Fibroblast of the aortic adventitia (primary cell): ENCODE data around the gene ANAPC7.

GRCh38 chr12:109718171-109718760, 4.6 kb downstream of the FAM222A start:
- CAGE, long polyA plus RNA: no peak

- CAGE, long polyA plus RNA: no peak
Measured at GRCh38 chr12:109773308-109773821, 59.7 kb downstream of the FAM222A start.

- CAGE, long polyA plus RNA: no peak
Measured at GRCh38 chr12:109857497-109857934, 22.8 kb downstream of the GLTP start.

GRCh38 chr12:109932658-109933436, 32.8 kb downstream of the TCHP start:
- CAGE, long polyA plus RNA: no peak

DNA sequence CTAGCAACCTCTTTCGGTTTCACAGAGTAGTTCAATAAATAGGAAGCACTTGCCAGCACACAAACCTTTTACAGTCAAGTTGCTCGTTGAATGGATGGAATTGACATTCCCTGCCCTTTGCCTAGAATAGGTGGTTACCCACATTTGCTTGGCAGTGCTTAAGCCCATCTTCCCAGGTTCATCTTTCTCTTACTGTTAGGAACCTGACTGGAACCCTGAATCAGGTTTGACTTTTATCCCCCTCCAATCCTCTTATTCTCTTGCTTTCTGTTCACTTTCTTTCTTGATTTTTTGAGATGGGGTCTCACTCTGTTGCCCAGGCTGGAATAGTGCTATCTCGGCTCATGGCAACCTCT, 16.0 kb downstream of the ANKRD13A start:
- CAGE, long polyA plus RNA: no peak

DNA sequence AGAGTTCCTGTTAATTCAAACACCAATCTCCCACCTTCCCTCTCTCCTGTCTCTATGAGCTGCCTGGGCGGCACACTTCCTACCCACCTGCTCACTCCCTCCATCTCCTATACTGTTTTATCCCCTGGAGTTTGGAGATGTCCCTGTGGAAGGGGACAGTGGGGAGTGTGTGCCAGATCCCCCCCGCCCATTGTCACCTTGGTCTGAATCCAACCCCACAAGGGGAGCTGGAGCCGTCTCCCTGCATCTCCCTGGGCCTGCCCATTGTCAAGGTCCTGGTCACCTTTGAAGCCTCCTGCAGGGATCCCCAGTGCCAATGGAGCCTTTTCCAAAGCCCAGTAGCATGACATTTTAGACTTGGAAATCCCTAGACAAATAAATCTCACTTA, 30.7 kb upstream of the ATP2A2 start:
- CAGE, long polyA plus RNA: no peak

DNA sequence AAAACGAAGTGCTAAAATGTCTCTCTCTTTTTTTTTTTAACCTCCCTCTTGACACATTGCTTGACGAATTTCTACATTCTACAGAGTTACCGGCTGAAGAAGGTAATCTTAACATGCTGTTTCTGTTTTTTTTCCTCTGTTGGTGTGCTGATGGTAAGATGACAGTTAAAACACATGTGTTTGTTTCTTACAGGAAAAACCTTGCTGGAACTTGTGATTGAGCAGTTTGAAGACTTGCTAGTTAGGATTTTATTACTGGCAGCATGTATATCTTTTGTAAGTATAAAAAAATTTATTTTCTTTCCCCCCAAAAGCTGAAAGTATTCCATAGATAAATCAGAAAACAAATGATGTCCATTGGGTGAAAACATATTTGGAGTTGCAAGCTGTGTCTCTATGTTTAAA, 1.5 kb downstream of the ATP2A2 start:
- CAGE, long polyA plus RNA: no peak

- CAGE, long polyA plus RNA: no peak
Measured at GRCh38 chr12:110297781-110298049, 16.7 kb downstream of the ATP2A2 start.

- CAGE, long polyA plus RNA: no peak
Measured at GRCh38 chr12:110344257-110345069, 59.0 kb downstream of the ANAPC7 start.

- CAGE, long polyA plus RNA: no peak
Measured at GRCh38 chr12:110353178-110353748, 50.2 kb downstream of the ANAPC7 start.

- CAGE, long polyA plus RNA: no peak
Measured at GRCh38 chr12:110355126-110355378, 48.5 kb downstream of the ANAPC7 start.

GRCh38 chr12:110403087-110404390, at the start of gene ANAPC7:
Gene ANAPC7 (minus strand): TSS chr12:110403708.
- CAGE, long polyA plus RNA: no peak

DNA sequence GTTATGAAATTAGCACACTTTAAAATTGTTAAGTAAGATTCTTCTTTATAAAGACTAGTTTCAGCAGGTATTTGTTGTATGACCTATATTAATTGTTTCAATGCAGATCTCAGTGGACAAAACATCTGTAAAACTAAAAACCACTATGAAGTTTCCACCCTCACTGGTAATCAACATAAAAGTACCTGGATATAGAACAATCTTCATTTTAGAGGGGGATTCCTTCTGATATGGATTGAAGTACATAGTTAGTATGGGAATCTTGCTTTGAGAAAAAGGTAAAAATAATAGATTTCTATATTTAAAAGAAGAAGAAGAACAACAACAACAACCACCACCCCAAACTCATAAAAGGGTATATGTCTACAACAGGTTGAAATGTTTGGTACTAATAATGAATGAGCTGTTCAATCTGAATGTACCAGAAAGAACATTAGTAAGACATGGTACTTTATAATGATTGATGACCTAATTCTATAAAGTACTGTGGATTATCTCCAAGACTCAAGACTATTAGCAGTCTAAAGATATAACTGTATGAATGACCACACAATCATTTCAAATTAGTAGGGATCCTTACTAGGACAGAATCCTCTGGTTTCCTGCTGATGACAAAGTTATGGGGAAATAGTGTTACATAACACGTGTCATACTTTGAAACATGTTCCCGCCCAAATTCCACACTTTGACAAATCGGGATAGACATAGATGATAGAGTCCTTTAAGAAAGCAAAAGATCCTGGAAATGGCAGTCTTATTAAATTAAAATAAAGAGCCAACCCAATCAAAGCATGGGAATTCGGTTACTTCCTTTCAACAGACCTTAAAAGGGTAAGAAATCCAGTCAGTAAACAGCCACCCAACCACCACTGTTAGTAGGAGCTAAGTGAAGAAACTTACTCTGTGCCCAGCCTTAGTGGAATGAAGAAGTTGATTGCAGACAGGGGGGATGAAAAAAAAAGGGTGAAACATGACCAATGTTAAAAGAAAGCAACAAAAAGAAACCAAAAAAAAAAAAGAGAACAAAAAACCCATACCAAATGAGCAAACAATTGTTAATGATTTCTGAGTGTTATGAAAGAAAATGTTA, 2.9 kb downstream of the VPS29 start:
- CAGE, long polyA plus RNA: no peak

DNA sequence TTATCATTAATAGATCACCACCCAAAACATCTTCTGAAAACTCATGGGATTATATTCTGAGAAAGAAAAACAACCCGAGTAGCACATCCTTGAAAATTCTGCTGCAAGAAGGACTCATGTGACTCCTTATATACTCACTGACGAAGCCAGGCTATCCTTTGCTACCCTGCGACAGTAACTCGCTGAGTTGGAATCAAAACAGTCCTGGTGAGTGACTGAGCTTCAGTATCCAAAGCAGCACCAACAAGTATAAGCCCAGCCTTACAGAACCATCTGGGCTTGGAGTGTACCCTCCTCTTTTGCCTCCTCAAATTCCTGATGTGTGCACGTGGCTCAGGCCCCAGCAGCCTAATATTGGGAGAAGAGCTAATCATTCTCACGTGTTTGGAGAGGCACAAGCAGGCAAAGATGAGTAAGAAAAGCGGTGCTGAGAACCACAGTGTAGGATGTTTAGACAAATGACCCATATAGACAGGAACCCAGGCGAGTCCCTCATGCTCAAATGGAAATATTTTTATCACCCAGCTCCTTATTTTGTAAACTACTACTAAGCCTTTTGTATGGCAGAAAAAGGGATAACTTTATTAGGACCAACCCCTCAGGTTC, 34.4 kb downstream of the PPTC7 start:
- CAGE, long polyA plus RNA: no peak

GRCh38 chr12:110582222-110583186, 614 bp downstream of the PPTC7 start:
- CAGE, long polyA plus RNA: no peak

GRCh38 chr12:110583563-110583765, 346 bp upstream of the PPTC7 start:
- CAGE, long polyA plus RNA: no peak

GRCh38 chr12:110638017-110638258, 24.0 kb downstream of the TCTN1 start:
- CAGE, long polyA plus RNA: no peak

- CAGE, long polyA plus RNA: no peak
Measured at GRCh38 chr12:110687703-110688292, 1.1 kb downstream of the HVCN1 start.

GRCh38 chr12:110688392-110689033, 402 bp downstream of the HVCN1 start:
- CAGE, long polyA plus RNA: no peak

DNA sequence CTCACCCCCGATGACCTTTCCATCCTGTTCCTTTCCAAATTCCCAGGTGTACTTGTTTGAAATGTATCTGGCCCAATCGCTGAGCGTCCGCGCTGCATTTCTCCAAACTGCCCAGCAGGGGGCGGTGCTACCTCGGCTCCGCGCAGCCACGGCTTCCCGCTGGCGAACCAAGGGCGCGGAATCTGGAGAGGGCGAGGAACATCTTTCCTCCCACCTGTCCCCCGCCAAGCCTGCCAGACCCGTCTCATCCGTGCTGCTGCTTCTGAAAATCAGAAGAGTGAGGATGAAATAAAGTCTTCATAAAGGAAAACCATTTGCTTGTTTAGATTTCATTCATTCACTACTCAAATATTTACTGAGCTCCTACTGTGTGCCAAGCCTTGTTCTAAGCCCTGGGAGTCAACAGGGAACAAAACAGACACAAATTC, 16.8 kb upstream of the MYL2 start:
- CAGE, long polyA plus RNA: no peak